Osteoblast (primary cell): ENCODE measurements around the genes MARCHF10, DDX42 and FTSJ3.

DNA sequence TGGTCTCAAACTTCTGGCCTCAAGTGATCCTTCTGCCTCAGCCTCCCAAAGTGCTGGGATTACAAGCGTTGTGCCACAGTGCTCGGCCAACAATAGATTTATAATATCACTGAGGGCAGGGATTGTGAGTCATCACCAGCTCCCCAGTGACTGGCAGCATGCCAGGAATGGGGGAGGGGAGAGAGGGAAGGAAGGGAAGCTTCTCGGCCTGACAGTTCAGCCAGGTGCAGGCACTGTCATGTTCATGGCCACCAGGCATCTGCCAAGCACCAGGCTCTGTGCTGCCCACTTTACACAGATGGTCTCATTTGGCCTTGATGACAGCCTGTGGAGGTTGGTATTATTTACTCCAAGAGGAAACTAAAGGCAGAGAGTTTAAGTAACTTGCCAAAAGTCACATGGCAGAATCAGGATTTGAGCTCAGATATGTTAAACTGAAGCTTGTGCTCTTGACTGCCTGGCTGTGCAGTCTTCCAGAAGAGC, 7.8 kb upstream of the TLK2 start:
- CAGE, long polyA plus RNA: no peak
- RRBS: no CpG with 5 or more reads among the region's 3 CpGs

DNA sequence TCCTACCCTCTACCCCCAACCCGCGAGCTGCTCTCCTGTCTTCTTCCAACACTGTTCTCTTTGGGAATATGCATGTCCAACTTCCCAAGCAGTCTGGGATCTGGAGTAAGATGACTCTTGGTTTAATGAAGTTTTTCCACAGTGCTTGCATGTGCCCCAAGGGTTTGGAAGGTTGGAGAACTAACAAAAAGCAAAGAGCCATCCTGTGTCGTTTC, 1.4 kb upstream of the TLK2 start:
- CAGE, long polyA plus RNA: no peak
- RRBS: no CpG with 5 or more reads among the region's 3 CpGs

GRCh38 chr17:62681367-62681910, 54.0 kb downstream of the MRC2 start:
- CAGE, long polyA plus RNA: no peak
- RRBS: no CpG with 5 or more reads among the region's 8 CpGs

DNA sequence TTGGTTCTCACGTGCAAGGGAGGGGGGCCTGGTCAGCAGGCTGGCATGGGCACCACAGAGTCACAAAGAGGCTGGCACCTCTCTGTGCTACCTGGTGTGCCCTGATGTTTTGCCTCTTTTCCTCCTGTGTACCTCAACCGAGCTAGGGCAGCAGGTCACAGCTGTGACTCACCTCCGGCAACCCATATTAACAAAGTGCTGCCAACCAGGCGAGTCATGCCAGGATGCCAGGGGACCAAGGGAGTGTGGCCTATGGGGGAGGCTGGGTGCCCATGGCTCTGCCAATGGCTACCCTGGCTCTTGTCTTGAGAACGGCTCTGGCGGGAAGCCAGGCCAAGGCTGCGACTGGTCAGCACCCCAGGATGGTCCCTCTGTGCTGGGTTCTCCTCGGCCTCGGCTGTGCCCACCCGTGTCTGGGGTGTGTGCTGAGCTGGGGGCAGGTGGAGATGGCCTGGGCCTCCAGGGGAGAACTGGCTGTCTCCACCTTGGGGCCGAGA, 75.7 kb downstream of the MRC2 start:
- CAGE, long polyA plus RNA: no peak
- RRBS: no CpG with 5 or more reads among the region's 11 CpGs

- CAGE, long polyA plus RNA: no peak
- RRBS: no CpG with 5 or more reads among the region's 17 CpGs
Measured at GRCh38 chr17:62705563-62706449, 78.3 kb downstream of the MRC2 start.

DNA sequence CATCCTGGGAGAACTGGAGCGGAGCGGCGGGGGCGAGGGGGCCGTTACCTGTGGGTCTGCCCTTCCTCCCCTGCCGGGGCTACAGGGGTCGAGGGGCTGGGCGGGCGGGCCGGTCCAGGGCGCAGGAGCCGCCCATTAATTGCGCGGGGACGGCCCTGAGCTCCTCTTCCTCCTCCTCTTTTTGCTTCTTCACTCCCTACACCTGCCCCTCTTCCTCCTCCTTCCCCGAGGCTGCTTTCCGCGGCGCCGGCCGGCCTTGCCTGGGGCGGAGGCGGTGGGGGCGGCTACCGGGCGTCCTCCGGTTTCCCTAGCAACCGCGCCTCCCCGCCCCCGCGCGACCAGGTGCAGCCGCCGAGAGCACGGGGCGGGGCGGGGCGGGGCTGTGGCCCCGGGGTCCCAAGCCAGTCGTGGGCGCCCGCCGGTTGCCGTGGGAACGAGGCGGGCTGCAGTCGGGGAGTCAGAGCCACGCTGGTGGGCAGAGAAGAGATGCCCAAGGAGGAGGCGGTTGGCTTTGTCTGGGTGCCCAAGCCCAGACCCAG, at the start of gene MARCHF10:
MARCHF10 (minus strand) TSS at position 286 of the 539 bp plus-strand sequence.
- CAGE, long polyA plus RNA: no peak
- RRBS: 8% methylated on average over 21 of the region's 50 CpGs

GRCh38 chr17:63162064-63163272, 196.4 kb downstream of the TANC2 start:
- CAGE, long polyA plus RNA: no peak
- RRBS: no CpG with 5 or more reads among the region's 8 CpGs

DNA sequence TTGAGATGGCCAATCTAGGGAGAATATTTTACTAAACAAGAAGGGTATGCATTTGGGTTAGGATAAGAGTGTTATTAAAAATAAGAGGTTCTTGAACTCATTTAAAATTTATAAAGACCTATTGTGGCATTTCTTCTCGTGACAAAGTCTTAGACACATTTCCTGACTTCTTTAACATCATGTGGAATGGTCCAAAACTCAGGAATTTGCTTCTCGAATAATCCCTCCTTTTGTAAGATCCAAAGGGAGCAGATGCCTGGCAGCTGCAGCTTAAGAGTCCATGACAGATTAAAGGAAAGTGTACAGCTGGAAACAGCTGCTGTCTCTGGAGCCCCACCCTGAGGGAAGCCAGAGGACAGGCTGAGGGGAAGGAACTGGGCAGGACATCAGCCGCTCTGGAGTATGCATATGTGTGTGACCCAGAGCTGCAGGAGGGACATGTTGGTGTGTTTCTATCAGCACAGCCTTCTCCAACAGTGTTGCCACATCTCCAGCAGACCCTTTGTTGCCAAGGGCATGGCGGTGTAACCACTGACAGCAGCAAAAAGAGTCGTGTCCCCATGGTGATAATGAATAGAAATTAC, 46.3 kb downstream of the CYB561 start:
- CAGE, long polyA plus RNA: no peak
- RRBS: no CpG with 5 or more reads among the region's 5 CpGs

- CAGE, long polyA plus RNA: no peak
- RRBS: no CpG with 5 or more reads among the region's 6 CpGs
Measured at GRCh38 chr17:63556790-63557710, 6.8 kb downstream of the DCAF7 start.

DNA sequence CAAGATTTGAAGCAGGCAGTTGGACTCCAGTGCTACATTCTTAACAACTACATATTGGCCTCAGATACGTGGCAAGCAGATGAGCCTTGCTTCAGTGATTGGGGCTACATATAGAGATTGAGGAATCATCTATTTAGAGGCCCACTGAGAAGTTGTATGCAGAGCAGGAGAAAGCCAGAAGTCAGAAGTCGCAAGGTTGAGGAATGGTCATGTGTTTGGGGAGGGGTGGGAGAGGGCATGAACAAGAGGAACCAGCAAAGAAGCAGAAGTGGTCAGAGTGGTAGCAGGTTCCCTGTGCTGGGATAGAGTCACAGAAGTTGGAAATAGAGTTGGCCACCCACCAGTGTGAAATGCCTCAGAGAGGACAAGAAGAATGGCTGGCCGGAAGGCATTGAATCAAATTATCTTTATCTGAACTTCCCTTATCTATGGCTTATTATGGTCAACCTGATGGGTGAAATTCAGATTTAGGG, 19.4 kb downstream of the MAP3K3 start:
- CAGE, long polyA plus RNA: no peak
- RRBS: no CpG with 5 or more reads among the region's 3 CpGs

GRCh38 chr17:63672296-63672806, 27.6 kb downstream of the LIMD2 start:
- CAGE, long polyA plus RNA: no peak
- RRBS: no CpG with 5 or more reads among the region's 2 CpGs

DNA sequence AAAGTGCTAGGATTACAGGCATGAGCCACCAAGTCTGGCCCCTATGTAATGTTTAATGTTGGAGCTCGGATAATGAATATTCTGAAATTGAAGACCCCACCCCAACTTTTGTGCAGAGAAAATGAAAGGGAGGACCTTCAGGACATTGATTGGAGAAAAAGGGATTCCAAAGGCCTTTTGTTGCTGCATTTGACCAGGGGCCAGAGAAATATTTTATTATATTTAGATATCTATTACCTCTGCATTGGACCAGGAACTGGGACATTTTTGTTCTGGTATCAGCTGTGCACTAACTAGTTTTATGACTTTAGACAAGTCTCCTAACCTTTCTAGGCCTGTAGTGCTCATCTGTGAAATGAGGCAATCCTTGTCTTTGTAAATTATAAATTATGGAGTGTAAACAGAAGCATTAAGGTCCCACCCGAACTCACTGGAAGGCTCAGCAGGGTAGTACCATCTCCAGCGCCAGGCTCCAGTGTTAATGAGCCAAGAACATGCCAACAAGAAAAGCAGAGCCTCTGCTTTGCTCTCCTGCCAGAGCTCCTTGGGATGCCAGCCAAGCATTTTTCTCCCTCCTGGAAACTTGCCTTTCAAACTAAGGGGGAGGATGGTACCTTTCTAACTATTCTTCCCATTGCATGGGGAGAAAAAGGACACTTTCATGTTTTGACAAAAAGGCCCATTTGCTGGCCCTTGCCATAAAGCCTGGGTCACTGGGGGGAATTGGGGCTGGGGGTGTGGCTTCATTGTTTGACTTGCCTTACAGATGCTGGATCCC, 15.0 kb downstream of the LIMD2 start:
- CAGE, long polyA plus RNA: no peak
- RRBS: no CpG with 5 or more reads among the region's 3 CpGs

- CAGE, long polyA plus RNA: no peak
- RRBS: under 1% methylated on average over 8 of the region's 71 CpGs
Measured at GRCh38 chr17:63773966-63774748, at the start of gene DDX42. DDX42 (plus strand) TSS chr17:63774170.

DNA sequence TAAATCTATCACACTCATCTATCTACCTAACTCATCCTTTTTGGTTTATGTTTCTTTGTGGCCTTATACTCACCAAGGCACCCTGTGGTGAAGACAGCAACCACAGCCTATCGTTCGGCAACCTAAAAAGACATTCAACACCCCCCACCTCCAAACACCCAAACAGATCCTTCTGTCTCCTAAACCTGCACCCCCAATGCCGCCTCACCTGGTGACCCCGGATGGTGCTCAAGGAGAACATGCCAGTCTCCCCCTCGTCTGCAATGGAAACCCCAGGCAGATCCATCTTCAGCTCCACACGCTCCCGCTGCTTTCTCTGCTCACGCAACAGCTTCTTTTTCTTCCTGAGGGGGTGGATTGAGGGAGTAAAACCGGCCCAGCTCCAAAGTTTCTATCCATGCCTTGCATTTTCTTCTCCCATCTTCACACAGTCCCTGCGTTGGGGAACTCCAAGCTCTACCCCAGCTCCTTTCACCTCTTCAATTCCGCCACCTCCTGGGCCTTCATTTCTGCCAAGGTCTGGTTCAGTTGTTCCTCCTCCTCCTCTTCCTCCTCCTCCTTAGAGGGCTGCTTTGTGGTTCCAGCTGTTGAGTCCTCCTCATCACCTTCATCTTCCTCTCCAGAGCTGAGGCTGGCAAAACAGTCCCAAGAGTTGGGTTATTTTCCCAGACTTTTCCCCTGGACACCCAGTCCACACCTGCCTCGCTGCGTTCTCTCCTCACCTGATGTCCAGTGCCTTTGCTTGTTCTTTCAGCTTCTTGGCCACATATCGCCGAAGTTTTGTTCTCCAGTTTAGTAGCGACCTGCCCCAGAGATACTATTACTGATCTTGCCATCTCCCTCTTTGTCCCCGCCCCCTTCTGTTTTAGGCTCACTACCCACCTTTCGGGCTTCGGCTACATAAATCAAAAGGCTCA, 3.4 kb upstream of the PSMC5 start:
- CAGE, long polyA plus RNA: no peak
- RRBS: no CpG with 5 or more reads among the region's 19 CpGs

DNA sequence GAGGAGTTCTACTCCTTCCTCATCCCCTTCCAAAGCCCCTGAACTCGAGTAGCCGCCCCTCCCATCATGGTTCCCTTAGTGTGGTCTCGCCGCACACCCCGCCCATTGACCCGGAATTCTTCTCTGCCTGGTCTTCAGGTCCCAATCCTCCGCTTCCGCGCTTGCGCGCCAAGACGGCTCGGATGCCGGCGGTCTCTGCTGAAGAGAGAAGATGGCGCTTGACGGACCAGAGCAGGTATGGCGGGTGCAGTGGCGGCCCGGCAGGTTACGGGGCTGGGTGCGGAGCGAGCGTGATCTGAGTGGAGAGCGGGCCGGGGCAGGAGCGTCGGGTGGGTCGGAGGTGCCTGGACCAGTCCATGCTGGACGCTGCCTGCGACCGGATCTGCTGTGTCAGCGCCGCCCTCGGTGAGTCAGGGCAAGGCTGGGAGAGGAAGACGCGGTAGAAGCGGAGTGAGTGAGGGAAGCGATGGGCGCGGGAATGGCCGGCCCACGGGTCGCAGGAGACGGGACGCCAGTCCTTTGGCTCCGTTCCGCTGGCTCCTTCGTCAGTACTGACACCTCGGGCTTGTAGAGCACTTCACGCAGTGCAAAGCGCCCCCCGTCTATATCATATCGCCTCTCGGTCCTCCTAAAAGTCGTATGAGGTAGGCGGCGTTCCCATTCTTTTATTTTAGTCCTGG, at the start of gene FTSJ3:
FTSJ3 (minus strand) TSS at position 384 of the 680 bp plus-strand sequence.
- CAGE, long polyA plus RNA: start-site peak on the plus strand centred at position 189 of the sequence, 39 bp wide, 309 and 343 reads in 2 replicates; start-site peak on the plus strand centred at position 448 of the sequence, 13 bp wide, 104 and 111 reads in 2 replicates
- RRBS: 4% methylated on average over 32 of the region's 58 CpGs

GRCh38 chr17:64001762-64002896, 4.0 kb downstream of the PRR29 start:
- CAGE, long polyA plus RNA: no peak
- RRBS: 41% methylated on average over 4 of the region's 26 CpGs

- CAGE, long polyA plus RNA: no peak
- RRBS: no CpG with 5 or more reads among the region's 25 CpGs
Measured at GRCh38 chr17:64054221-64054790, 33.9 kb upstream of the ICAM2 start.

DNA sequence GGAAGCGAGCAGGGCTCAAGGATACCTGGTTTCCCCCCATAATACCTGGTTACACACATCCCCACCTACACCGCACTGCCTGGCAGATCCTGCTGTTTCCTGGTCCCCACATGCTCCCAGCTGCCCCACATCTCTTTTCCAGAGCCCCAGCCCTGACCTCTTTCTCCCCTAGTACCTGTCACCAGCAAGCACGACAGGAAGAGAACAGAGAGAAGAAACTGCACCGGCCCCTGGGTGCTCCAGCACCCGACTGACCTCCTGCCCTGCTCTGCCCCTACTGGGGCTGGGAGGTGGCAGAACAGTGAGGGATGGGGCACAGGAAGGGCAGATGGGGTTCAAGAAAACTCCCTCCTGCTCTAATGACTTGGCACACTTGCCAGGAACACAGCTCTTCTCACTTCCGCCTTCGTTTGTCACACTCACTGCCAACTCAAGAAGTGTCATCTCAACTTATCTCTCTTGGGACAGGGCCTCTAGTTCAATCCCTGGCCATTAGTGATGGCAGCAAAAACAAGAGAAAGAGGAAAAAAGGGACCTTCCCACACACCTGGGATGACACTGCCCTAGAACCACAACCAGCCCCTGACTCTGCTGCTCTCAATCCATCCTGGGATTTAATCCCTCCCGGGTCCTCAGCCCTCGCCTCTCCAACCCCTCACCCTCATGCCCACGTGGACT, 42.6 kb upstream of the ICAM2 start:
- CAGE, long polyA plus RNA: no peak
- RRBS: no CpG with 5 or more reads among the region's 10 CpGs

- CAGE, long polyA plus RNA: no peak
- RRBS: no CpG with 5 or more reads among the region's 11 CpGs
Measured at GRCh38 chr17:64094298-64095004, 35.5 kb downstream of the ERN1 start.

DNA sequence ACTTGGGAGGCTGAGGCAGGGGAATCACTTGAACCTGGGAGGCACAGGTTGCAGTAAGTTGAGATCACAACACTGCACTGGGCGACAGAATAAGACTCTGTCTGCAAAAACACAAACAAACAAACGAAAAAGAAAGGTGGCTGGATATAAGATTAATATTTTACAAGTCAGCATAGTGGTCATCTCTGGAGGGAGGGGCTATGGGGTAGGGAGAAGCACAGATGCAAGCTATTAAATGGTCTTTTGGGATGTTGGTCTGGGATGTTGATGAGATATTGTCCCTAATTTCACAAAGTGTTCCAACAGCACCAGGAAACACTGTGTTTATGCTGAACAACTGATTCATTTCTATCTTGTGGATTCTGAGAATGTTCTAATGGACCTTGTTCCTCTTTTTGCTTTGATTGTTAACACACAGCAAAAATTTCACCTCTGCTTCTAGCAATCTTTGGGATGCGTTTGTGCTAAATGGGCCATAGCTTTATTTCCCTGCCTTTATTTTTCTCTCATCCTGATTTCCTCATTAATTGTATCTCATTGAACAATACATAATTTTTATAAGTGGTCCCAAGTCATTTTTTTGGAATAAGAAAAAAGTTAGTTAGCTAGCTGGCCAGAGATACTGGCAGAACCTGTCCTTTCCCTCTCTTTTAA, 9.7 kb downstream of the PECAM1 start:
- CAGE, long polyA plus RNA: no peak
- RRBS: no CpG with 5 or more reads among the region's 3 CpGs